Left colon (tissue), 1 donor: Measurements from ENCODE around the gene PCSK2.

DNA sequence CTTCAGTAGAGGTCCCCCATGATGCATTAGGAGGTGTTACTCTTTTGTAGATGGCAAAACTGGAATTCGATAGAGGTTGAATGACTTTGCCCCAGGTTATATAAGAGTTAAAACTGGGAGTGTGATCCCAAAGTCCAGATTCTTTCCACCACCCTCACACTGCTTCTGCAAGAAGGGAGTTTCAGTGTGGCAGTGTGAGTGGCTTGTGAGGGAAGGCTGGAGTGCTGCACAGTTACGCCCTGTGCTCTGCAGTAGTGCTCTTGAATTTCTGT, 29.8 kb downstream of the NDUFAF5 start:
- PRO-cap, result no peak

GRCh38 chr20:15070371-15070894, 733.0 kb upstream of the FLRT3 start:
- PRO-cap, result no peak

- PRO-cap, result no peak
Measured at GRCh38 chr20:15295195-15295741, 957.9 kb upstream of the FLRT3 start.

DNA sequence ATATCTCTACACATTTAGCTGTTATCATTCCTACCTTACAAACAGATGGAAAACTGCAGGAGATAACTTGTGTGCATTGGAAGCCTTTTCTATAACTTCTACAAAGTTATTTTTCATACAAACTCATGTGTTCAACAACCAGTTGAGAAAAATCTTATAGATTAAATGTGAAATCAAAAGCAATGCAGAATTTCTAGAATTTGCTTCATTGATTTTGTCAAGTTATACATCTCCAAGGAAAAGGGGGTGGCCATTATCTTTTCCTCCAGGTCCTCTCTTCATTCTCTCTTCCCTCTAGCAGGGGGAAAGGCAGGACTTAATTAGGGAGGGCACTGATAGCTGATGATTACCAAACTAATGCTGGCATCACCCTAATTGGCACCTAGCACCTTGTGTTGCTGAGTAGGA, 971.7 kb upstream of the FLRT3 start:
- PRO-cap, result no peak

- PRO-cap, result no peak
Measured at GRCh38 chr20:15937268-15937663, 636.0 kb downstream of the KIF16B start.

DNA sequence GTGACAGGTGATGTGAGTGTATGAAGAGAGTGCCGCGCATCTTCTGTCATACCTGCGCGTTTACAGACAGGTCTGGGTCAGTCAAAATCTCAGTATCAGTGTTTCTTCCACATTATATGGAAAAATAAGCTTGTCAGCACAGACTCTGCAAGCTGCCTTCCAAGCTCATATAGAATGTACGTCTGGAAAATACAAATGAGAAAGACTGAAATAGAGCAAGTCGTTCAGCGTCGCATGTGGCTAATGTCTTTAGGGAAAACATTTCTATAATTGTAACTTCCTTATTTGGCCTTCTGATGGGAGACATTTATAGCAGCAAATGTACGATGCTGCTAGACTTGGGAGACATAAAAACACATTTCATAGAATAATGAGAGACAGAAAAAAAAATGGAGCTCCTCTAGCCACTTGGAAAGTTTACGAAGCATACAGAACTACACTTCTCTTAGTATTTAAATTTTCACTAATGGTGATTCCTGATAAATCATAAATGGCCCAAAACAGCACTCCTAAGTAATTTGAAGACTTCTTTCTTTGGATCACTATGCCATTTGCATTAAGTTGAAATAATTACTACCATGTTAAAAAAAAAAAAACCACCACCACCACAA, 122.2 kb downstream of the KIF16B start:
- PRO-cap, result no peak

- PRO-cap, result unidirectional peak, plus-strand start at chr20:16607849
Measured at GRCh38 chr20:16607556-16608132, 34.4 kb upstream of the KIF16B start.

GRCh38 chr20:17226423-17227538, at the start of gene PCSK2:
TSS of gene PCSK2 (plus strand) at chr20:17227040.
- PRO-cap, result unidirectional peak, plus-strand start at chr20:17227040

GRCh38 chr20:17542819-17543440, 11.8 kb upstream of the BFSP1 start:
- PRO-cap, result no peak

DNA sequence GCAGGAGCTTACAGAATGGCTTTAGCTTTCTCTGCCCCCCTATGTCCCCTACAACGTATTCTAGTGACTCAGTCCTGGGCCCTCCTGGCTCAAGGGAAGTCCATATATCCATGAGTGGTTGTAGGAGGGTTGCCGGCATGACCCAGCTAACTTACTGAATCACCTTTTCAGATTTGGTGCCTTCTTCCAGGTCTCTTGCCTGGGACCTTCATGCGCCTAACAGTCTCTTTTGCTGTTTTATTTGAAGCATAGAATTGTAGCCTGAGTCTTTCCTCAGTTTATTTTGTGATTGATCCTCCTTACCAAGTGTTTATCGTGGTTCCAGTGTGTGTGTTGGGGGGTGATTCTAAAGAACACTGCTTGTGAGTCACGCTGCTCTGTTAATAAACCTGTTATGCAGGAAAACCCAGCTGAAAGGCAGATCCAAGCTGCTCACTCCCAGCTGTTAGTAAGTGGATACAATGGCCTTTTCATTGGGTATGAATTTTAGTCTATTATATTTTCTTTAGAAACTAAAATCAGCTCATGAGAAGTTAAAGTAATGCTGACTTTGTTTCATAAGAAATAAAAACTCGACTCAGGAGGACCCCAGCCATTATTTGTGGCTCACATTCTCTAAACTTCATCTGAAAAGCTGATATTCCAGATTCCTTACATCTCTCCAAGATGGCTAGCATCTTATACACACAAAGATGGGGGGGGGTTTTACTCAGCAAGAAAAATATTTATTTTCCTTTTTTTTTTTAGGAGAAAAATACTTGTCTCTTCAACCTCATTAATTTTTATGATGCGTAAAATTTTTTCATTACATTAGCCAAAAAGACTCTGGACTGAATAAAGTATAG, 12.2 kb upstream of the DSTN start:
- PRO-cap, result no peak

GRCh38 chr20:17571888-17572651, 2.2 kb downstream of the DSTN start:
- PRO-cap, result no peak

- PRO-cap, result bidirectional peak, plus-strand start at chr20:17681673, minus-strand start at chr20:17681554
Measured at GRCh38 chr20:17681398-17682070, 508 bp downstream of the RRBP1 start.

DNA sequence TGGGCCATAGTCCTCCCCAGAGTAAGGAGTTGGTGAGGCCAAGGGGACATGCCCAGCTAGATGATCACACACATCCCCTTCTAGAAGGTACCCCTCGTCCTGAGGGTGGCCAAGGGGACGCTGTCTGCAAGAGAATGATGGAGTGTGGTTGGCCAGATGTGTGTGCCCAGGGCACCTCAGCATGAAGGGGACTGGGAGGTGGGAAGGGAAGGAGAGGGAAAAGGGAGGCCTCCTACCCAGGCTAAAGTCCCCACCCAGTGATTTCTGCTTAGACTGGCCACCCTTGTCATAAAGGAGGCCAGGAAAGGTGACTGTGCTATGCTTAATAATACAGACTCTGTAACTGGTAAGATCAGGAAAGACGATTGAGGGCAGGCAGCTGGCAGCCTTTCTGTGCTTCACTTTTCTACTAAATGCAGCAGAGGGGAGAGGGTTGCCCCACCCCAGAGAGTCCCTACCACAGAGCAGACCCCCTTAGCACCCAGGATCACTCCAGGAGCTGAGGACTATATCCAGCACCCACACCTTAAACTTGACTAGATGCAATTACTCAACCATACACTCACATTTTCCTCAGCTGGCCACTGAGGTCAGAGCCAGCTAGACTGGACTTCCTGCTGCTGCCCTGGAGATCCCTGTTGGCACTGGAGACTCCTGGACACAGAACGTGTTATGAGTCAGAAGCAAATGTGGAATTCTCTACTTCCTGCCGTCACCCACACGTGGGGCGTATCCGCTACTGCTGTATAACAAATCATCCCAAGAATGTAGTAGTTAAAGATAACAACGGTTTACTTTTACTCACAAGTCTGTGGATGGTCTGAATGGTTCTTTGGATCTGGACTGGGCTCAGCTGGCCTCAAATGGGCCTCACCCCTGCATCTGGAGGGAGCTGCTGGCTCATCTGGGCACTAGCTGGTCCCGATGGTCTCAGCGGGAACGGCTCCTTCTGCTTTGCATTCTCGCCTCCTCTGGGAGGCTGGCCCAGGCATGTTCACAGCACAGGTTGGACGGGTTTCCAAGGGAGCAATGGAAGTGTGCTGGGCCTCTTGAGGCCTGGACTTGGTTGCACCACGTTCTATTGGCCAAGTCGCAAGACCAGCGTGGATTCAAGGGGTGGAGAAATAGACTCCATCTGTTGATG, 118.9 kb downstream of the SNX5 start:
- PRO-cap, result unidirectional peak, minus-strand start at position 183 of the sequence; bidirectional peak, plus-strand start at position 355 of the sequence, minus-strand start at position 183 of the sequence; bidirectional peak, plus-strand start at position 800 of the sequence, minus-strand start at position 646 of the sequence

DNA sequence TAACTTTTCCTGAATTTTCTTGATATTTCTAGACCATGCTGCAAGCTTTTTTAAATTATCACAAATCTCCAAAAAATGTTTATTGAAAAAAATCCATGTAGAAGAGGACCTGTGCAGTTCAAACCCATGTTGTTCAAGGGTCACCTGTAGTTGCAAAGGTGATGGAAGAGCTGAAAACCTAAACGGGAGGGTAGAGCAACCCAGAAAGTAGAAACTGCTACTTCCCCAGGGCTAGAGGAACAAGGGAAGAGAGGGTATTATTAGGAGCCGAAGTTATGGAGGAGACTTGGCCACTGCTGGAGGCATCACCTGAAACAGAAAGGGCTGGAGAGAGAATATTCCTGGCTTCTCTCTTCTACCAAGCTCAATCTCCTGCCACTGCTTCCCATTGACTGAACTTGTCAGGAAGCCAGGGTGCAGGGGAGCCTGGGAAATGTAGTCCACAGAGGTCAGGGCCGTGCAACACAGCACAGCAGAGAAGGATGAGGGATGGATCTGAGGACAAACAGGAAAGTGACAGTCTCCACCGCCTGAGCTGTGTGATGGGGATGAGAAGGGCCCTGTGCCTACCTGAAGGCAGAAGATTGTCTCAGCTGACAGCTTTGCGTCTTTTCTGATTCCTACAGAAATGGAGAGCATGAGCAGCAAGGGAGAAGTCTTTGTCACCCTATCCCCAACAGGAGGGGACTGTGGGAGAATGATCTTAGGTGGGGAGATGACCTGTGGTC, 114.4 kb downstream of the SNX5 start:
- PRO-cap, result no peak

- PRO-cap, result no peak
Measured at GRCh38 chr20:17882464-17882917, 86.1 kb downstream of the SNX5 start.

GRCh38 chr20:17928400-17929475, 39.9 kb downstream of the SNX5 start:
- PRO-cap, result unidirectional peak, plus-strand start at chr20:17928783; unidirectional peak, plus-strand start at chr20:17928840; bidirectional peak, plus-strand start at chr20:17929106, minus-strand start at chr20:17928929

DNA sequence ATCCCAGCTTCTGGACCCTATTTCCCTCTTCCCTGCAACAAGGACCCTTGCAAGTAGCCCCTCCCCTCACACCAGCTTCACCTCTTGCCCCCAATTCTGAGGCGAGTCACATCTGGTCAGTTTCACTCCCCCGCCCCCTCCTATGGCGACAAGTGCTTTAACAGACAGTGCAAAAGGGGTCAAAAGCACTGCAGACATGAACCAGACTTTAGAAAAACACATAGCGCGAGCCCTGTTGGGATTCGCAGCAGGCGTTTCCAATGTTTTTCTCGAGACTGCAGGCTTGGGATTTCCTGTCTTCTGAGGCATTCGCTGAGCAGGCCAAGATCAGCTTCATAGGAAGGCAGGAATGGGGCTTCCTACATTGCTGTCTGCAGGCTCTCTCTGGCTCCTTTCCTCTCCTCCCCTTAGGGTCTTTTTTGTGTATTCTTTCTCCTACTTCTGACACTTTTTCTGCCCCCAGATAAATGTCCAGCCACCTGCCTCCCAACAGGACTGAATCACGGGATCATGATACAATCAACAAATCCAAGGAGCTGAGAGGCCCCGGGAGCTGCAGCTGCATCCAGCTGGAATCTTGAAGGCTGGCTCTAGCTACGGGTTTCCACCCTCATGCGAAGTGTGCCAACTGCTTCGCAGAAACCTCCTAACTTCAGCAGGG, 31.8 kb downstream of the SNX5 start:
- PRO-cap, result no peak

DNA sequence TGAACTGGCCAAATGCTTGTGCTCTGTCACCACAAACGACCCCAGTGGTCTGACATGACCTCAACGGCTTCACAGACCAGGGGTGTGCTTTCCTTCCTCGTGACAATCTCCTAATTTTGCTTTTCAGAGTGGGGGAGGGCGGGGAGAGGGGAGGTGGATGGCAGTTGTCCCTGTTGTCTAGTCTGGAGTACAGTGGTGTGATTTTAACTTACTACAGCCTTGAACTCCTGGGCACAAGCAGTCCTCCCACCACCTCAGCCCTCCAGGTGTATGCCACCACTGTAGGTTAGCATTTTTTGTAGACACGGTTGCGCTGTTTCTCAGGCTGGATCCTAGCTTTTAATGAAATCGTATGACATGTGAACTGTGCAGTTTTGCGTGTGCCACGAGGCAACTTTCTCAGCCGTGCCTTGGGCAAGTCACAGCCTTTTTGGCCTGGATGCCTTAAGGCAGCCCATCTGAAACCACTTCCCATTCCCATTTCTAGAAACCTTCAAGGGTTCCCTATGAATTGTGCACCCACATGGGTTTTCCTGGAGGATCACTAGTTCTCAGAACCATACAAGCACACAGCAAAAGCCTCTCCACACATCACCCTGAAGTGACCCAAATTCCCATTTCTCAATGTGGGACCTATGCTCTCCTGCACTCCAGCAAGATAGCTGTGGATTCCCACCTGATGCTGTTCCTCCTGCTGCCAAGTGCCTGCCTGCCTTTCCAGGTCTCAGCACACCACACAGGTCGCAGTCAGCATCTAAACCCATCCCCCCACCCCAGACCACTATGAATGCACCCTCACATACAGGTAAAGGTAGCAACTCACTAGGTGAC, 29.0 kb downstream of the SNX5 start:
- PRO-cap, result unidirectional peak, minus-strand start at position 107 of the sequence

DNA sequence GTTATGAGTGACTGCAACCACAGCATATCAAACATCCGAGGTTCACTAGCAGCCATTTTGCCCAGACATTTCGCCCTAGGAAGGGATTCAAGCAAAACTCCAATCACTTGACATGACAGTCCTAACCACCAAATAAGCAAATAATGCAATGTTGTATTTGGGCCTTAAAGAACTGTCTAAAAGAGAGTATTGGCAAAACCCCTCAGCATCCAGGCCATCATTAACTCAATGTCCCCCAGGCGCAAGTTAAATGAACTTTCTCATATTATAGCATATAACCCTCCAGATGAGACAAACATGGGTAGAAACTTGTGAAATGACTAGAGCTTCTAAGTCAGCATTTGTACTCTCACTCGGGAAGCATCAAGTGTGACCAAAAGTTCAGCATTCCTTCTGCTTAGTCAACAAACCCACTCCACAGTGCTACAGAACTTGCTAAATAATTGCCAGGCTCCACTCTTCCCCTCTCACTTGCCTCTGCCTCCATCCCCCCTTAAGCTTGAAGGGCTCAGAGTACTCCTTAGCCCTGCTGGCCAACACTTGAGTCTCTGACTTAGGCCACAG, 9.1 kb downstream of the SNX5 start:
- PRO-cap, result no peak

DNA sequence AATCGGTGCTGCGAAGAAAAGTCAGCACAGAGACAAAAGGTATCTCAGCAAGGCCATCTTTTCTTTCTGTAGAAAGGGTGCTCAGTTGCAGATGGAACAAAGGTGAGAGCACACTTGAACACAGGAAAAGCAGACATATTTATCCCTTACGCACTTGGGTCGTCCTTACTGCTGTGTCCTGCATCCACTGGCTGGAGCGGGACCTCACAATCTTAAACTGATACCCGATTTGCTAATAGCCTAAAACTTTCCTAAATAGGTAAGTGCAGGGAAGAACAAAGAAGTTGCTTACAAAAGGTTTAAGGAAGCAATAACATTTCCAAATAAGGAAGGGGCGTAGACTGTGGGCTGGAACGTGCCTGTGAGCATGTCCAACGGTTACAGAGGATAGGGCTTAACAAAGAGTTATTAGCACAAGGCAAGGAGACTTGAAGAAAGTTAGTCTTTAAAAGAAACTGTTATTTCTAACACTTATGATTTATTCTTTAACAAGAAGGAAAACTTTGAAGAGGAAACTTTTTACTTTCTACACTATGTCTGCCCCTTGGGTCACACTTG, 28.5 kb downstream of the KAT14 start:
- PRO-cap, result no peak